Right lobe of liver (tissue), 4 donors: ENCODE data around the gene DHRS9.

DNA sequence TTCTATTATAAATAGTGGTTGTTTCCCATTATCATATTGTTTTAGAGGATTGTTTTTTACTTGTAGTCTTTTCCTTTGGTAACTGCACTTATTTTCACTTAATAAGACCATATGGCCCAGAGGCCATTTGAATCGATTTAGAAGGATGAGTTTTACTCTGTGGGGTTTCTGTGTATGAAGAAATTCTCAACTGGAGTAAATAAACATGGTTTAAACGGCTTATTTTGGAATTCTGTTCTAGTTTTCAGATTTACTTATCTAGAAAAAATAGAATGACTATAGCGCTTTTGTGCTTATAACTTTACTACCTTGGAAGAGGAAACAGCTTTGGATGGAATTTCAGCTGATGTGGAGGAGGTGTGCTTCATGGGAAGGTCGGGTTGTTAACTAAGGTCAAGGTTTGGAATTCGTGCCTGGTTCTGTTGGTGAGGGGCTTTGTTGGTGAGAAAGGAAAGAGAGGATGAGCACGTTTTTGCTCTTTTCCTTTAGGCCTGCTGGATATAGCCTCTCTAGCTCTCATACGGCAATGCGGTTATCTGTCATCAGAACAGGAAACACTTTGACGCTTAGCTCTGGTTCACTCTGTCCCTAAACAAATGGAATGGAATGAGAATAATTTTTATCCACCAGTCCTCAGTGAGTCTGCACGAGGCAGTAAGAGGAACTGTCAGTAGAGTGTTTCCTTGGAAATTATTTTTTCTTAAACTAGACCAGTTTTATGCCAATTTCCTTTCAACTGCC, 169.9 kb upstream of the NOSTRIN start:
- PRO-cap, 4 experiments, result peak in 1 of 4 experiments; most common plus-strand start position 629 of the sequence (in 1); most common minus-strand start position 493 of the sequence (in 1)
- RAMPAGE, long total RNA, 2 experiments, result no peak in any of the 2 experiments

- PRO-cap, 4 experiments, result no peak in any of the 4 experiments
- RAMPAGE, long total RNA, 2 experiments, result no peak in any of the 2 experiments
Observed at GRCh38 chr2:168798395-168798749, 4.1 kb upstream of the NOSTRIN start.

DNA sequence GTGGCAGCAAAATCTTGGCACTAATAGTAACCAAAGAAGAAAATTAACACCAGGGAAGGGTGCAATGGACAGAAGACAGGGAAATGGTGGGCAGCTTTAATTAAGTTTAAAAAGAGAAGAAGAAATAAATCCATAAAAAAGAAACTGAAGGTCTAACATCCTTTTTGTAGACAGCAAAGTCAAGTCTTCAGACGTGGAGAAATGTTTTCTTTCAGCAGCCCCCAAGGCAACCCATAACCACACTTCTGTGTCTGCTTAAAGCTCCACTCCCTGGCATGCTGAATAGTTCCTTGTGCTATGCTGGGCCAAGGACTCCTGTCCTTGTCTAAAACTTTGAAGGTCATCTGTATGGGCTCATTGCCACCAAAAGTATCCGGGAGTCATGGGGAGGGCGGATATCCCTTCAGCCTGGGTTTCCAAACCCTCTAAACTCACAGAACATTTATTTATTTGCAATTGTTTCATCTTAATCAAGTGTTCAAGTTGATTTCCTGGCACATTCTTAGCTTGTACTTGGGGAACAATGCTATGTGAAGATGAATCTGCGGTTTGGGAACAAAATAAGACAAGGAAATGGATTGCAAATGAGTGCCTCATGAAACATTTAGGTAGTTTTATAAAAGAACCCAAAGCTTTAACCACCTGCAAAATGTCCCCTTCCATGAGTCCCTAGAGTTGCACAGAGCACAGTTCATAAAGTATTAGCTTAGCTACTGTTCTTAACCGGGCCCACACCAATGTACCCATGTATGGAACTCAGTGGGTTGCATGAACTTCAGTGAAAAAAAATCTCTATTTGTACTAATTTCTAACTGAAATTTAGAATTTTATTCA, 1.8 kb downstream of the NOSTRIN start:
- PRO-cap, 4 experiments, result peak in 1 of 4 experiments; most common plus-strand start position 499 of the sequence (in 1); most common minus-strand start position 280 of the sequence (in 1)
- RAMPAGE, long total RNA, 2 experiments, result no peak in any of the 2 experiments

DNA sequence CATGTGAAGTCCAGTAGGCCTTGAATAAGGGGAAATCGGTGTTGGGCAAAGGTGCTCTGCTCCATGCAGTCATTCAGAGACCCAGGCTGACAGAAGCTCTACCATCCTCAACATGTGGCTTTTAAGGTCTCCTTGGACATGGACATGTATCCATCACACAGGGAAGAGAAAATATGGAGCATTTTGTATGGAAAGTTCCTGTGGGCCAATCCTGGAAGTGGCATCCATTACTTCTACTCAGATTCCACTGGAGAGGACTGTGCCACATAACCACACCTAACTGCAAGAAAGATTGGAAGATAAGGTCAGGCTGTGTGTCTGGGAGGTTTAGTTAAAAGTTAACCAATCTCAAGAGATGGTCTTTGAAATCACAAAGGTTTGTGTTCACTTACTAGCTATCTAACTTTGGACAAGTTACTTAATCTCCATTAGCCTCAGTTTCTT, 3.8 kb upstream of the ABCB11 start:
- PRO-cap, 4 experiments, result no peak in any of the 4 experiments
- RAMPAGE, long total RNA, 2 experiments, result no peak in any of the 2 experiments

DNA sequence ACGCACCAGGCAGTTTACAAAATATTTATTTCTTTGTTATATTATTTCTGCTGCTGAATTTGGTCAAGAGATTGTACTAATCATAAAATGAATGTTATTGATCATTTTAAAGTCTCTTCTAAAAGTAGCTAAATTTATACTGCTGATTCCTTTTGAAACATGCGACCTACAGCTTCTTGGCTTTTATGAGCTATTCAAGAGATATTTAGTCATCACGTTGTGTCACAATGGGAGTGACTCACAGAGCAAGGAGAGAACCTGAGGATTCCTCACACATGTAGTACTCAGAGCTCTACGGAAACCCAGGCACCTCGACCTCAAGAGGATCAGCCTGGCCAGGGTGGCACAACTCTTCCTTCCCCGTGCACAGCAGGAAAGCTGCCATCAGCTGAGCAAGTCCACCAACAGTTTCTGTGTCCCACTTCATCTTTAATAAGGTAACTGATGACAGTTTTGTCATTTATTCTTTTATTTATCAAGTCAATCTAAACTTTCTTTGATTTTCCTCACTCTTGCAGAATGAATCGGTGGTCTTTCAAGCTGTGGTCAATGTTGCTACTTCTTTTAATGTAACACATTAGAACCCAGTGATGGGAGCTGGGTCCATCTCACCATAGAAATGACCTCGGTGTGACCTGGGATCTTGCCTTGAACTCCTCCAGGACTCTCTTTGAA, at the start of gene DHRS9:
DHRS9 (plus strand) TSS at position 283 of the 675 bp plus-strand sequence.
- PRO-cap, 4 experiments, result peak in 2 of 4 experiments; most common plus-strand start position 287 of the sequence (in 2)
- RAMPAGE, long total RNA, 2 experiments, result start-site peak on the plus strand in 1 of 2 experiments, centred at position 305 of the sequence, 12 reads per replicate

GRCh38 chr2:169081359-169081998, 12.1 kb downstream of the DHRS9 start:
- PRO-cap, 4 experiments, result no peak in any of the 4 experiments
- RAMPAGE, long total RNA, 2 experiments, result no peak in any of the 2 experiments

DNA sequence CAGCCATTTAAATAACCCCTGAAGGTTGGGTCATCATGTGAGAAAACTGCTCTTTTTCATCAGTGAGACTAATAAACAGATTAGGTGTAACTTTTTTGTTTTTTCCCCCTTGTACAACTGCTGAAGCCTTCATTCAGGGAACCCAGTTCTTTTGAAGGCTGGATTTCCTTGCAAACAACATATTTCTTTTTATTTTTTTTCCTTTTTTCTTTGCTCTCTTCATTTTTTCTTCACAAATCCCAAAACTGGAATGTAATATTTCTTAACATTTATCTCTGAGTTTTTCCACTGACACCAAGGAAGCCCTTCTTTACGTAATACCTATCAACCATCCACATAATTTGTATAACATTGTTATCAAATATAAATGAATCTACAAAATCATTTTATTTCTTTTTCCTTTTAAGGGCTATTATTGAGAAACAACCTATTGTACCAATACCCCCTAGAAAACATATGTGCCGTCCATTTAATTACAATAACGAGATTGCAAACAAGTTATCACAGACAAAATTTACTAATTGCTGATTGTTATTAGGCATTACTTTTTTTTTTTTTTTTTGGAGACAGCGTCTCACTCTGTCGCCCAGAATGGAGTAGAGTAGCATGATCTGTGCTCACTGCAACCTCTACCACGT, 3.4 kb downstream of the FASTKD1 start:
- PRO-cap, 4 experiments, result no peak in any of the 4 experiments
- RAMPAGE, long total RNA, 2 experiments, result no peak in any of the 2 experiments

- PRO-cap, 4 experiments, result peak in 1 of 4 experiments; most common plus-strand start chr2:169824456 (in 1)
- RAMPAGE, long total RNA, 2 experiments, result no peak in any of the 2 experiments
Observed at GRCh38 chr2:169824112-169824745, 476 bp downstream of the METTL5 start.

GRCh38 chr2:169920566-169921450, 93.6 kb downstream of the UBR3 start:
- PRO-cap, 4 experiments, result no peak in any of the 4 experiments
- RAMPAGE, long total RNA, 2 experiments, result no peak in any of the 2 experiments

- PRO-cap, 4 experiments, result no peak in any of the 4 experiments
- RAMPAGE, long total RNA, 2 experiments, result no peak in any of the 2 experiments
Observed at GRCh38 chr2:170154763-170155632, 22.9 kb upstream of the MYO3B start.

DNA sequence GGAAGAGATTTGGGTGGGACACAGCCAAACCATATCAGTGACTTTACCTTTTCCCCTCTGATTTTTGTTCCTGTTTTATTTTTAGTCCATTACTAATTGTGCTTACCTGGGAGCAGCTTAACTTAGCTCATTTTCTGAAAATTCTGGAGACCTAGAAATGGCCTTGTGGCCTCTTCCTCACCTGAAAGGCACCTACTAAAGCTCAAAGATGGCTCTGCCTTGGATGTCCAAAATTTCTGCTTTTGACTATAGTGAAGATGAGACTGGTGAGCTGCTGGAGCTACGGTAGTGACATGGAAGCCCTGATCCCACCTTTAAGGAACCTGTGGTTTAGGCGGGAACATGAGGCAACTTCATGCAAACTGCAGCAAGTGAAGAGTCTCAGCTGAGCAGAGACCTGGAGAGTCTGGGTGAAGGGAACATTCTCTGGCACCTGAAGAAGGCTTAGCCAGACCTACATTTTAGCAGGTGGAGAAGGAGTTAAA, 39.9 kb downstream of the GORASP2 start:
- PRO-cap, 4 experiments, result no peak in any of the 4 experiments
- RAMPAGE, long total RNA, 2 experiments, result no peak in any of the 2 experiments

GRCh38 chr2:171049495-171050295, 111.0 kb downstream of the TLK1 start:
- PRO-cap, 4 experiments, result no peak in any of the 4 experiments
- RAMPAGE, long total RNA, 2 experiments, result no peak in any of the 2 experiments

- PRO-cap, 4 experiments, result peak in 2 of 4 experiments; most common minus-strand start chr2:171089793 (in 2)
- RAMPAGE, long total RNA, 2 experiments, result no peak in any of the 2 experiments
Observed at GRCh38 chr2:171089500-171089955, 71.2 kb downstream of the TLK1 start.

DNA sequence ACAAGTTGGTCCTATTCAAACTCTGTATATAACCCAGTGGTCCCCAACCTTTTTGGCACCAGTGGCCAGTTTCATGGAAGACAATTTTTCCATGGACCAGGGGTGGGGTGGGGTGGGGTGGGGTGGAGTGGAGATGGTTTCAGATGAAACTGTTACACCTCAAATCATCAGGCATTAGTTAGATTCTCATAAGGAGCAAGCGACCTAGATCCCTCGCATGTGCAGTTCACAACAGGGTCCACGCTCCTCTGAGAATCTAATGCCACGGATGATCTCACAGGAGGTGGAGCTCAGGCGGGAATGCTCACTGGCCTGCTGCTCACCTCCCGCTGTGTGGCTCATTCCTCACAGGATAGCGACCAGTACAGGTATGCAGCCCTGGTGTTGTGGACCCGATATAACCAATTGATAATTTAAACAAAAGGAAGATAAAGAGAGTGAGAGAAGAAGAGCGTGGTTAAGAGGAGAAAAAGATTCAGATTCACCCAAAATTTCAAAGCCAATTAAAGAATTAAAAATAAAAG, 20.9 kb downstream of the TLK1 start:
- PRO-cap, 4 experiments, result no peak in any of the 4 experiments
- RAMPAGE, long total RNA, 2 experiments, result no peak in any of the 2 experiments

GRCh38 chr2:171330619-171331025, 103.2 kb downstream of the METTL8 start:
- PRO-cap, 4 experiments, result no peak in any of the 4 experiments
- RAMPAGE, long total RNA, 2 experiments, result no peak in any of the 2 experiments

GRCh38 chr2:171524006-171524454, 1.8 kb downstream of the CYBRD1 start:
- PRO-cap, 4 experiments, result peak in 2 of 4 experiments; most common minus-strand start chr2:171524136 (in 2)
- RAMPAGE, long total RNA, 2 experiments, result no peak in any of the 2 experiments

DNA sequence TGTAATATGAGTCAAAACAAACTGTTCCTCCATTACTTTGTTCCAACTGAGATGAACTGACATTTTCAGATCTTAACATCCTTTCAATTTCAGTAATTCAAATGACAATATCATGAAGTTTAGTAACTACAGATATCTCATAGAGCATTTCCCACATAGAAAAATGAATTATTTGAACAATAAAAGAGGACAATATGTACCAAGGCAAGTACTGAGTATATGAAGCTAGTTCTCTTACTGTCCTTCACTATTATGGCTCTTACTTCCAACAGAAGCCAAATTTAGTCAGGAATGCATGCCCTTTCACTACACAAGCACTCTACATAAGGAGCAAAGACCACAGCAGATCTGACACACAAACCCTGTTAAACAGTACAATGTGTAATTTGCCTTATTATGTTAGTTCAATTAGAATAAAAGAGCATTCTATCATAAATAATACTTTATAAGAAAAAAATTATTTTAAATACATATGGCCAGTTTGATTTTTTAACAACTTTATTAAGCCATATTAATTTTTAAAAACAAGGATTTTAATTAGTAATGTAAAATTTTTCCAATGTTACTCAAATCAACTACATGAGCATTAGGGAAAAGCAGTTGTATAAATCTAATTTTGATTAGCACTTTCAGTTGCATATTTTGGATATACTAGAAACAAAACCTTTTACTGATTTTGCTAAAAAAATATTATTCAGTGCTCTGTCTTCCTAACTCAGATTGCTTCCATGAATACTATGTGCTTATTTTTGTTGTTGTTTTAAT, 15.2 kb downstream of the SLC25A12 start:
- PRO-cap, 4 experiments, result no peak in any of the 4 experiments
- RAMPAGE, long total RNA, 2 experiments, result no peak in any of the 2 experiments

- PRO-cap, 4 experiments, result no peak in any of the 4 experiments
- RAMPAGE, long total RNA, 2 experiments, result no peak in any of the 2 experiments
Observed at GRCh38 chr2:171956130-171956950, 34.1 kb downstream of the HAT1 start.

GRCh38 chr2:172094136-172095201, 8.2 kb downstream of the DLX2 start:
- PRO-cap, 4 experiments, result no peak in any of the 4 experiments
- RAMPAGE, long total RNA, 2 experiments, result no peak in any of the 2 experiments

DNA sequence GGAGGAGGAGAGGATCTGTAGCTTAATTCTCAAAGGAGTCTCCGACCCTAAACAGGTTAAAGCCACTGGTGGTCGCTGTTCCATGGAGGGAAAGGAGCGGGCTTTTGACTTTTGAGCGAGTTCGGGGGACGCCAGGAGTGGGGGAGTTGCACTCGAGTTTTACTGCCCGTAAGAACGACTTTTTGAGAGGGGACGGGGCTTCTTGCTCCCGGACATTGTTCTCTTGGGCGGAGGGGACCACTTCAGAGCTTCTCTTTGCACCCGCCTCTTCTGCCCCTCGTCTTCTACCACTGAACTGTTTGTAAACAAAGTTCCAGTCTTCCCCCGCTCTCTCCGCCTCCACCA, 6.8 kb downstream of the DLX2 start:
- PRO-cap, 4 experiments, result no peak in any of the 4 experiments
- RAMPAGE, long total RNA, 2 experiments, result no peak in any of the 2 experiments